A375 (cell line): ENCODE results near the genes SBNO2, CBARP and C19orf25.

DNA sequence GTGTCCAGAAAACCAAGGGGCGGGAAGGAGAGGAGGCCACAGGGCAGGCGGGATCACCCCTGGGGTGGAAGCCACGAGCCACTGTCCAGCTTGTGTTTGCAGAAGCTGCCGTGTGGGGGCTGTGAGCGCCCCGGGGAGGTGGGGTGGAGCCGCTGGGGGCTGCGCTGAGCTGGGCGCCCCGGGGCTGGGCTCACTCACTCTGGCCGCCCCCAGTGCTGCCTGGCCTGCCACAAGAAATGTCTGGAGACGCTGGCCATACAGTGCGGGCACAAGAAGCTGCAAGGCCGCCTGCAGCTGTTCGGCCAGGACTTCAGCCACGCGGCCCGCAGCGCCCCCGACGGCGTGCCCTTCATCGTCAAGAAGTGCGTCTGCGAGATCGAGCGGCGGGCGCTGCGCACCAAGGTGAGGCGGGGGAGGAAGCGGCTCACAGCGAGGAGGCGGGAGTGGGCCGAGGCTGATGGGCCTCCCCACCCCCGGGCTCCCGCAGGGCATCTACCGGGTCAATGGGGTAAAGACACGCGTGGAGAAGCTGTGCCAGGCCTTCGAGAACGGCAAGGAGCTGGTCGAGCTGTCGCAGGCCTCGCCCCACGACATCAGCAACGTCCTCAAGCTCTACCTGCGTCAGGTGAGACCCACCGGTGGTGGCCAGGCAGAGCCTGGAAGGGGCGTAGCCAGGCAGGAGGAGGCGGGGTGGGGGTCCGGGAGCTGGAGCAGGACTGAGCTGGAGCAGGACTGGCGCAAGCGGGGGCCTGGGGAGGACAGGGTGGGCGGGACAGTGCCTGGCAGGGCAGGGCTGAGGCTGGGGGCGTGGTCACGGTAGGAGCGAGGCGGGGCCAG is 13.6 kb downstream of the POLR2E start:
- RAMPAGE, long total RNA, result no peak

- RAMPAGE, long total RNA, result no peak
Measured at GRCh38 chr19:1091271-1091704, 3.9 kb downstream of the POLR2E start.

DNA sequence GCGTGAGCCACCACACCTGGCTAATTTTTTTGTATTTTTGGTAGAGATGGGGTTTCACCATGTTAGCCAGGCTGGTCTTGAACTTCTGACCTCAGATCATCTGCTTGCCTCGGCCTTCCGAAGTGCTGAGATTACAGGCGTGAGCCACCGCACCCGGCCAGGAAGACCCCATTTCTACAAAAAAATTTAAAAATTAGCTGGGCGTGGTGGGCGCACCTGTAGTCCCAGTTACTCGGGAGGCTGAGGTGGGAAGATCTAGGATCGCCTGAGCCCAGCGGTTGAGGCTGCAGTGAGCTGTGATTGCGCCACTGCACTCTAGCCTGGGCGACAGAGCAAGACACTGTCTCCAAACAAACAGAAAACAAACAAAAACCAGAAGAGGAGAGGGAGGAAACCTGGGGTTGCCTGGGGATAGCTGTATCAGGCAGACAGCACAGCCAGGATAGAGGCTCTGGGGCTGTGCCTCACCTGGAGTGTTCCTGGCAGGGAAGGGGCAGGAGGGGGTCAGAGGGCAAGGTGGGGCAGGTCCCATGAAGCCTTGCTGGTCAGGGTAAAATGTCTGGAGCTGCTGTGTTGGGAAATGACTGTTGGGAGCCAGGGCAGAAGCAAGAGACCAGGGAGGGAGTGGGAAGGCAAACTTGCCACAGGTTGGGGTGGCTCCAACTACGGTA is 2.6 kb upstream of the POLR2E start:
- RAMPAGE, long total RNA, result no peak

GRCh38 chr19:1122508-1123094 is 18.8 kb downstream of the GPX4 start:
- RAMPAGE, long total RNA, result no peak

GRCh38 chr19:1174052-1174466 is at the start of gene SBNO2:
Gene SBNO2 (minus strand): TSS chr19:1174268.
- RAMPAGE, long total RNA, result no peak

GRCh38 chr19:1206221-1206881 is 773 bp downstream of the STK11 start:
- RAMPAGE, long total RNA, result no peak

GRCh38 chr19:1232346-1233214 is 5.2 kb downstream of the CBARP start:
- RAMPAGE, long total RNA, result no peak

- RAMPAGE, long total RNA, result no peak
Measured at GRCh38 chr19:1235958-1236586, 1.7 kb downstream of the CBARP start.

- RAMPAGE, long total RNA, result no peak
Measured at GRCh38 chr19:1236587-1237013, 1.2 kb downstream of the CBARP start.

- RAMPAGE, long total RNA, result no peak
Measured at GRCh38 chr19:1237688-1238503, at the start of gene CBARP. Gene CBARP (minus strand): TSS chr19:1238005.

DNA sequence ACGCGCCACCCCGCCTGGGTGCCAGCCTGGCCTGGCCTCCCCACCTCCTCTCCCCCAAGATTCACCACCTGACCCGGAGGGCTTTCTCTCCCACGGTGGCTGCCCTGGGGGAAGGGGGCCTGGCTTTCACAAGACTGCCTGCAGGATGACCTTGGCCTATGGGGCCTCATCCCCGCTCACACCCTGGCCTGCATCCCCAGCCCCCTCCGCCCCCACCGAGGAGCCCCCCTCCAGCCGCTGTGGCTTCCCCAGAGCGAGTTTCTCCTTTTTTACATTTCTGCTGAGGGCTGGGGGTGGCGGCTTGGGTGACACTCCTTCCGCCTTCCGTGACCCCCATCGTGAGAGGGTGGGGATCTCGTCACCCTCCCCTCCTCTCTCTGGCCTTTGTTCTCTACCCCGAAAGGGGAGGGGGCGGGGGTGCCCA is 3.6 kb downstream of the MIDN start:
- RAMPAGE, long total RNA, result no peak

GRCh38 chr19:1266292-1267330 is 2.5 kb upstream of the CIRBP start:
- RAMPAGE, long total RNA, result no peak

DNA sequence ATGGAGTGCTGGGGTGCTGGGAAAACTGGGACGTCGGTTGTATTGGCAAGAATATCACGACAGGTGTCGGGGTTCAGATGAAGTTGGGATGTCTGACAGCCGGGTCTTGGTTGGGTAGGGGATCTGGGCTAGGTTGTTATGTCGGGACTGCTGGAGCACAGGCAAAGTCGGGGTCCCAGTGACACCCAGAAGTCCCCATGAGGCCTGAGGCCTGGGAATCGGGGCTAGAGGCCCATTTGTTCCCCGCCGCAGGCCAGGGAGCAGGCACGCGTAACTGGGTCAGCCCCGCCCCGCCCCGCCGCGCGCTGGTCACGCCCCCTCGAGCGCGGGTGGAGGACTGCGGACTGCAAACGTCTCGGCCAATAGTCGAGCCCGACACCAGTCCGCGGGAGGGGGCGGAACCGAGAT is 323 bp upstream of the CIRBP start:
- RAMPAGE, long total RNA, result no peak

- RAMPAGE, long total RNA, result no peak
Measured at GRCh38 chr19:1271809-1272803, 3.0 kb downstream of the CIRBP start.

- RAMPAGE, long total RNA, result no peak
Measured at GRCh38 chr19:1370524-1371302, 13.0 kb upstream of the NDUFS7 start.

GRCh38 chr19:1395370-1396565 is 5.6 kb downstream of the GAMT start:
- RAMPAGE, long total RNA, result no peak

- RAMPAGE, long total RNA, result no peak
Measured at GRCh38 chr19:1402694-1403191, 1.4 kb upstream of the GAMT start.

DNA sequence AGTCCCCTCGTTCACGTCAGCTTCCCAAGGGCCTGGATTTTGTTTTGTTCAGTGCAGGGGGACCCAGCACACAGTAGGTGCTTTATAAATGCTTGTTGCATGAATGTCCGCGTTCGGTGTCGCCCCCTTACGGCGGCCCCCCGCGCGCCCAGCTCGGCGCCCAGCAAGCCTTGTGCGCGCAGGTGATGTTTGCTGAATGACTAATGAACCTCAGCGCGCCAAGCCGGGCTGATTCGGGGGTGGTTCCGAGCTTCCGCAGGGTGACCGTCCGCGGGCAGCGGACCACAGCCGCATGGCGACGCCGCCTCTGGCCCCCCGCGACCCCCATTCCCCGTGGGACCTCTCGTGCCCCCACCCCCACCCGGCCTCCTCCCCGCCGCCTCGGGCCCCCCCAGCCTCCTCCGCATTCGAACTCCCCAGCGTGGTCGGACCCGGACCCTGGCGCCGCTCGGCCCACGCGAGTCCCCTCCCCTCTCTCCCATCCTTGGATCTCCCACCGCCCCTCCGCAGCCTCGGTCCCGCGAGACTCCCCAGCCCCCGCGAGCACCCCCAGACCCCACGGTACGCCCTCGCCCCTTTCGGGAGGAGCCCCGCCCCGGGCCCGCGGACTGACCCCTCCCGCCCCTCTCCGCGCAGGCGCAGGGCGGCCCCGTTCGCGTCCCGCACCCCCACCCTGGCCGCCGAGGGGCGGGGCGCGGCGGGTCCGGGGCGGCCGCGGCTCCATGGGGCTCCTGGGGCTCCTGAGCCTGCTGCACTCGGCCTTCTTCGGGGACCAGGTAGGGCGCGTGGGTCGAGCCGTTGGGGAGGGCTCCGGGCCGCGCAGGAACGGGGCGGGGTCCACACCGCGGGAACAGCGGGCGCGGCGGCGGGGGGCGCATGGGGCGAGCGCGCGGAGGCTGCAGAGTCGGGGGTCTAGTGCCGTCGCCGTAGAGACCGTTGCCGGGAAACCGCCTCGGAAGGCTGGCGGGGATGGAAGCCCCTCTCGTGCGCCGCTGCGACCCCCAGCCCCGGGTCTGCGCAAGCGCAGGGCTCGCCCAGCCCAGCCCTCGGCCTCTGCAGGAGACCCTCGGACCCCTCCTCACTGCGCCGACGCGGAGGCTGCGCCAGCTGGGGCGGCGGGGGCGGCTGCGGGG is 4.0 kb upstream of the APC2 start:
- RAMPAGE, long total RNA, result no peak

DNA sequence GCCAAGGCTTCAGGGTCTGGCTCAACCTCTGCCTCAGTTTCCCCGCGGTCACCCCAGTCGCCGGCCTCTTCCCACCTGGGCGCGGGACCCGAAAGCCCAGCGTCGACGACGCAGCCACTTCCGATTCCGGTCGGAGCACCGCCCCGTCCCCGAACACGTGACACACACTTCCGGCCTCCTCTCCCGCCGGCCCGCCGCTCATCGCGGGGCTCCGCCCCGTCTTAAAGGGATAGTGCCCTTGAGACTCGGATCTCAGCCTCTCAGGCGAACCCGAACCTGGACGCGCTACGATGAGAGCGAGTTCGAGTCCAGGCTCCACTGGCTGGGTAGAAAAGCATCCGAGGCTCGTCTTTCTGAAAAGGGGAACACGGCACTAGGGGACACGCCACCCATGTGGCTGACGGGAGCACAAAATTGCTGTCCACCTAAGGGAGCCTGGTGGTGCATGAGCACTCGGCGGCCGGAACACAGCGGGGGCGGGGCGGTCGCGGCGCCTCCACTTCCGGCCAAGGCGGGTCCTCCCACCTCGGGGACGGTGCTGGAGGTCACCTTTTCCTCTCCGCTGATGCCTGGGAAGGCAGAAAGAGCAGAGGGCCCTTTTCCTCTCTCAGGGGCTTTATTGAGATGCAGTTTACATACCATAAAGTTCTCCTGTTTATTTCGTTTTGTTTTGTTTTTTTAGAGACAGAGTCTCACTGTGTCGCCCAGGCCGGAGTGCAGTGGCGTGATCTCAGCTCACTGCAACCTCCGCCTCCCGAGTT is at the start of gene C19orf25:
C19orf25 (minus strand) TSS at position 128 of the 761 bp plus-strand sequence.
- RAMPAGE, long total RNA, result no peak

- RAMPAGE, long total RNA, result no peak
Measured at GRCh38 chr19:1560600-1561073, 7.5 kb downstream of the MEX3D start.